Heart (tissue), 3 donors: Measurements from ENCODE around the gene RXRA.

DNA sequence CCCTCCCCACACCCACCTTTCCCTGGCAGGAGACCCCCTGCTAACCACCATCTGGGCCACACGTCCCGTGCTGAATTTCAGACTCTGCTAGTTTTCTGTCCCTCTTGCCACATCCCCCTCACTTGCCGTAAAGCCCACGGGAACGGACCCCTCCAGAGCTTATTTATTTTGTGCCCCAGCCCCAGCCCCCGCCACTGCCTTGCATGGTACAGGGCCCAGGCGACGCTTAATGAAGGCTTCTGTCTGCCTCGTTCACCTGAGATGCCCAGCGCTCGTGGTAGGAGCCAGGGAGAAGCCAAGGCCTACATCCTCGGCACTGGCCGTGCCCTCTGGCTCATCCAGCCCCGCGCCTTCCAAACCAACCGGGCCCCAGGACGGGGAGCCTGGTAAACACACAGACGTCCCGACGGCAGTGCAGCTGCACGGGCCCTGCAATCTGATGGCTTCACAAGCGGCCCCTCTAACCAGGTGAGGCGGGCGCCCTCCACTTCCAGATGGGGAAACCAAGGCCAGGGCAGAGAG is 23.8 kb downstream of the FAM163B start:
- RAMPAGE, long total RNA, 2 experiments, result no peak in any of the 2 experiments

- RAMPAGE, long total RNA, 2 experiments, result no peak in any of the 2 experiments
These were observed 67.5 kb upstream of the SARDH start for GRCh38 chr9:133805453-133806270.

GRCh38 chr9:133880969-133881681 is 111.0 kb downstream of the VAV2 start:
- RAMPAGE, long total RNA, 2 experiments, result no peak in any of the 2 experiments

DNA sequence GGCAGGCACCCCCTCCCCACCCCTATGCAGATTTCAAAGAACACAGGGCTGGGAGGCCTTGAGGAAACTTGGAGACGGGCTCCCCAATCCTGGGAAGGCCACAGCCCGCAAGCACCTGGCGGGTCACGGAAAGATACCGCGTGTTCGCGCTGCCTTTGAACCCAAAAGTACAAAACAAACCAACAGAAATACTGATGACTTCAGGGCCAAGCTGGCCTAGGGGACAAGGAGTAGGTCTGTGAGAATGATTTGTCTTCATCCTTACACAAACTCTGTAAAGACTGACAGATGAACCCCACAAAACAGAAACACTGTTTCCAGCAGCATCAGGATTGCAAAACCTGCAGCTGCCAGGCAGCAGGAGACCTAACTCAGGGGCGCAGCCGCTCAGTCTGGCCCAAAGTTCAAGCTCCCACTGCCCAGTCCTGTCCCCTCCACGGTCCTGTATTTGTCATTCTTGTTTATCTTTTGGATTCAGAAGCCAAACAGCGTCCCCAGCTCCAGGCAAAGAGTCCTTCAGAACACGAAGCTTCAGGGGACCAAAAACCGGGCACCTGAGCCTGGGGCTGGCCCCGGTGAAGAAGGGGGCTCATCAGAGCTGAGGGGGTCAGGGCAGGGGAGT is 13.7 kb downstream of the VAV2 start:
- RAMPAGE, long total RNA, 2 experiments, result no peak in any of the 2 experiments

GRCh38 chr9:133993061-133993983 is 1.2 kb upstream of the VAV2 start:
- RAMPAGE, long total RNA, 2 experiments, result no peak in any of the 2 experiments

DNA sequence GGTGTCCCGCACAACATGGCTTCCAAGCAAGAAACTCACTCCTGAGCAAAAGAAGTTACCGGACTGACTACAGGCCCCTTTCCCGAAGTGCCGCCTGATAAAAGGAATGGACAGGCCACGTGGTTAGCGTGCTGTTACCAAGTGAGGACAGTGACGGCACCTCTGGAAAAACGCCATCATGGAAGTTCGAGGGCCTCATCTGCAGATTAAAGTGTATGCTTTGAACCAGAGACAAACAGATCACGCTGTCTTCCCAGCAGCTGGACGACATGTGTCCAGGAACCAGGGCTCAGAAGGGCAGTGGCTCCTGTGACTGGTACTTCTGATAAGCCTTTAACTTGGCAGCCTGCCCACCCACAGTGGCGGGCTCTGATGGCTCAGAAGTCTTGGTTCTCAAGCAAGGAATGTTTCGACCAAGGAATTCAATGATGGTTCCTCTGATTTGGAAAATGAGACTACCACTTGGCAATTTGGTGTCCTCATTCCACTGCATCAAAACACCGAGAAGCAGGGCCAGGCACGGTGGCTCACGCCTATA is 14.5 kb upstream of the BRD3OS start:
- RAMPAGE, long total RNA, 2 experiments, result no peak in any of the 2 experiments

DNA sequence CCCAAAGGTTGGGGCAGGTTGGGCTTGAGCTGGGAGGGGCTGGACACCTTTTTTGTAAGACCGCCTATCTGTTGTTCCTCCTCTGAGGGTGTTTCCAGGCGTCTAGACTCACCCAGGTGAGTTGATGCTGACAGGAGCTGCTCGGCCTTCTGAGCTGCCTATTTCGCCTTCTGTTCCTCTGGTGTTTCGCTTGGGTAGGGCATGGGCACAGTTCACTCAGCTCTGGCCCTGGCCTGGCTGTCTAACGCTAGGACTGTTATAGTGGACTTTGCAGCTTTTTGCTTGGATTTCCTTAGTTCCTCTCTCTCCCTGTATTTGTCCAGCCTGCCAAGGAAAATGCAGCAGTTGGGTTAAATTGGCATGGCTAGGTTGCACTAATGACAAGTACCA is 2.2 kb downstream of the WDR5 start:
- RAMPAGE, long total RNA, 2 experiments, result no peak in any of the 2 experiments

- RAMPAGE, long total RNA, 2 experiments, result no peak in any of the 2 experiments
These were observed 3.8 kb downstream of the WDR5 start for GRCh38 chr9:134139663-134140016.

GRCh38 chr9:134158528-134159676 is 23.0 kb downstream of the WDR5 start:
- RAMPAGE, long total RNA, 2 experiments, result no peak in any of the 2 experiments

- RAMPAGE, long total RNA, 2 experiments, result no peak in any of the 2 experiments
These were observed 42.9 kb downstream of the WDR5 start for GRCh38 chr9:134178497-134179544.

GRCh38 chr9:134190060-134191075 is 54.5 kb downstream of the WDR5 start:
- RAMPAGE, long total RNA, 2 experiments, result no peak in any of the 2 experiments

DNA sequence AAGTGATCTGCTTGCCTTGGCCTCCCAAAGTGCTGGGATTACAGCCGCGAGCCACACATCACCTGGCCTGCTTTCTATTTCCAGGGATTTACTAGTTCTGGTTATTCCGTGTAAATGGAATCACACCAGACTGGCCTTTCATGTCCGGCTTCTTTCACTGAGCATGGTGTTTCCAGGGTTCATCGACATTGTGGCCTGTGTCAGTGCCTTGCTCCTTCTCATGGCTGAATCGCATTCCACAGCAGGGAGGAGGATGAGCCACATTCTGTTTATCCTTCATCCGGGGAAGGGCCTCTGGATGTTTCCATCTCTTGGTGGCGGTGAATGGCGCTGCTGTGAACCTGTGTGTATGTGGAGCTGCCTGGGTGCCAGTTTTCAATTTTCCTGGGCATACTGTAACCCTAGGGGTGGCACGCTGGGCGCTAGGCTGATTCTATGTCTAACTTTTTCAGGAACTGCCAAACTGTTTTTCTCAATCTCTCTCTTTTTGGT is 87.2 kb downstream of the WDR5 start:
- RAMPAGE, long total RNA, 2 experiments, result no peak in any of the 2 experiments

DNA sequence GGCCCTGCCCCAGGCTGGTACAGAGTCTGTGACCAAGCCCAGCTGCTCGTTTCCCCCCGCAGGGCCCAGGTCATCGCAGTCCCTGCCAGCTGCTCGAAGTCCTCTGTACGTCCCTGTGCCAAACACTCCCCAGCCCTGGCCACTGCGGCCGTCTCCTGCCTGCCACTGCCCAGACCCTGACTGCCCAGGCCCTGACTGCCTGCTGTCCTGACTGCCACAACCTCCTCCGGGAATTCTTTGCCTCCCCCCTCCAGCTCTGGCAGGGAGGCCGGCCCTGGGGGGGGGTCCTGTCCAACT is 53.6 kb upstream of the RXRA start:
- RAMPAGE, long total RNA, 2 experiments, result no peak in any of the 2 experiments

DNA sequence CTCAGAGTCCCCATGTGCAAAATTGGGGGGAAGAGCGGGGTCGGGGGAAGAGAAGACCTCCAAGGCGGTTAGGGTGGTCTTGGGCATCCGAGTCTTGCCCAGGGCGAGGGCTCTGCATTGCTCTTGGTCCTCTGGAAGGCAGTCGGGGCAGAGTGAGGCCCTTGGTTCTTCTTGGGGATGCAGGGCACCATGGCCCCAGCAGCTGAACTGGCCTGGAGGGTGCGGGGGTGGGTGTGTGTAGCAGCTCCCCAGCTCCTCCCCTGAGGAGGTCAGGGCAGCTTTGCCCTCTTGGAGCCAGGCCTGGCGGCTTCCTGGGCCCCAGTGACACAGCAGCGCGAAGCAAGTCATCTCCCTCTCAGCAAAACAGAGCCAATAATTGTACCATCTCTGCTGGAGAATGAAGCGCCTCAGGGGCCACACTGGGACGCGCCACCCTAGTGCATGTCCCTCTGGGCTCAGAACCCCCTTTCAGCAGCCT is 10.5 kb upstream of the RXRA start:
- RAMPAGE, long total RNA, 2 experiments, result no peak in any of the 2 experiments

- RAMPAGE, long total RNA, 2 experiments, result no peak in any of the 2 experiments
These were observed at the start of gene RXRA for GRCh38 chr9:134325794-134326721. TSS of gene RXRA (plus strand) at chr9:134326455.

- RAMPAGE, long total RNA, 2 experiments, result no peak in any of the 2 experiments
These were observed 9.5 kb downstream of the RXRA start for GRCh38 chr9:134335649-134336344.

DNA sequence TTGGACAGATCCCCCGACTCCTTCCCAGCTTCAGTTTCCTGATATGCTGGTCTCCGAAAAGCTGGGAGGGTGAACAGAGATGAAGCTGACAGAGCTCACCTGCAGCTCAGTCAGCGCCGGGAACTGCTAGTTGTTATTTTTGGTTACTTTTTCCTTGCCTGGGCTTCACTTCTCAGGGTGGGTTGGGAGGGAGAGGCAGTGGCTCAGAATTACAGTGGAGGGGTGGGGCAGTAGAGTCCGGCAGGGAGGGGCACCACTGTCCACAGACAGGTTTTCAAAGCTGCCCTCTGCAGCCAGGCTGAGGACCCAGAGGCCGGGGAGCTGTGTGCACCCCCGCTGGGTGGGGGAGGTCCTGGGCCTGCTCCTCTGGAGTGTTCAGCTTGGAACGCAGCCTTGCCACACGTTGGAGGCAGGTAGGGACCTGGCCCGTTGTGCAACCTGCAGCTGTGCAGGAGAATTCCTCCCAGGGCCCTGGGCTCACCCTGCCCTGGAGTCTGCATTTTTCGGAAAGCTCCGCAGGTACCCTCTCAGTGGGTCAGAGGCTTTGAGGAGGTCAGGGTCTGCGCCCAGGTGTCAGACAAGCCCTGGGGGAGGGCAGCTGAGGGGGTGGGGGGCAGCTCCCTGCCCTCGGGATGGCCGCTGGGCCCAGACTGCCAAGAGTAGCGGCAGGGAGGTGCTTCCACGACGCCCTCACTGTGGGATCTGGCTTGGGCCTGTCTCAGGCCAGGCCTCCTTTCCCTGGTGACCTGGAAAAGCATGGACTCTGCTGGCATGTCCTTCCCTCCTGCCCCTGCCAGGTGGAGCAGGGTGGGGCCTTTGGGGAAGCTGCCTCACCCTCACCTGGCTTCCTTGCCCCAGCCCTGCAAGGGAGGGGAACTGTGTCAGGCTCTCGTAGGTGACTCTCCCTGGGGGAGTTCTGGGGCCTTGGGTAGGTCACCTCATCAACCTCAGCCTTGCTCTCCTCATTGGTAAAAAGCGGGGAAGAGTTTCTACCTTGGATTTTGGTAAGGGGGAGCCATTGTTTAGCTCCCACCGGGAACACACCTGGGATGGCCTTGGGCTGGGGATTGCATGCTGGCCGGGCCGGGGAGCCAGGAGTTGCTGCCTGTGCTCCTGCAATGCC is 29.5 kb downstream of the RXRA start:
- RAMPAGE, long total RNA, 2 experiments, result no peak in any of the 2 experiments

DNA sequence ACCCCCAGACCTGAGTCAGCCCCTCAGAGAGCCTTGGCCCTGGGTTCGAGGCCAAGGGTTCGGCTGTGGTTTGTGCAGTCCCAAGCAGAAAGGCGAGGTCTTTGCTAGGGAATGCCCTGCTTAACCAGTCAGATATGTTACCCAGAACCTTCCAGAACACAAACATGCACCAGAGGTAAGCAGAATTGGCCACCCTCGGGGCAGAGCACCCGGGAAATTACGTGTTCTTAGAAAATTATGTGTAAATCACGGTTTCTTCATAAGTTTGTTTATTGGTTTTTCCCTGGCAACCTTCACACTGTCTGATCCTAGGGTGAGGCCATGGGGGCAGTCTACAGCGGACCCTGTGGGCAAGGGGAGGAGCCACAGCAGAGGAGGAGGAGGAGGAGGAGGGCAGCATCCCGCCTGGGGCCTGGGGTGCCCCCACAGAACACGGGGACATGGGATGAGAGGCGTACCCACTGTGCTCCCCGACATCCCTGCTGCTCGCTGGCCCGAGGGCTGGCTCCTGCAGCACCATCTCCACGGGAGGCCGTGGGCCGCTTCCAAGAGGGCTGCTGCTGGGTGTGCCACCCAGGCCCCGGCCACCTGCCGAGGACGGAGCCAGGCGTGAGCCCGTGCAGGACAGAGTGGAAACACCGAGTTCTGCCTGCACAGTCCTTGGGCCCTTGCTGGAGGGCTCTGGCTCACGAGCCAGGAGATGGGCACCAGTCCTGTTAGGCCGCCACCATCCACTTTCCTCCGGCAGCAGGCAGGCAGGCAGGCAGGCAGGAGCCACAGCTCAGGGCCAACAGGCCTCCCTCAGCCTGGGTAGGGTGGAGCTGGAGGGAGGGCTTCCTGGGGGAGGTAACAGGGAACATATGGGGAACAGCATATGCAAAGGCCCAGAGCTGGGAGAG is 31.6 kb downstream of the RXRA start:
- RAMPAGE, long total RNA, 2 experiments, result no peak in any of the 2 experiments

GRCh38 chr9:134637263-134637863 is 4.2 kb upstream of the COL5A1 start:
- RAMPAGE, long total RNA, 2 experiments, result no peak in any of the 2 experiments

- RAMPAGE, long total RNA, 2 experiments, result no peak in any of the 2 experiments
These were observed 909 bp downstream of the COL5A1 start for GRCh38 chr9:134642170-134643253.